Measurements from ENCODE around the gene FAM114A1.

- PRO-cap: no peak
- RAMPAGE, long total RNA, 4 experiments: no peak in any of the 4 experiments
Observed at GRCh38 chr4:38661449-38661938, 2.5 kb upstream of the KLF3 start.

DNA sequence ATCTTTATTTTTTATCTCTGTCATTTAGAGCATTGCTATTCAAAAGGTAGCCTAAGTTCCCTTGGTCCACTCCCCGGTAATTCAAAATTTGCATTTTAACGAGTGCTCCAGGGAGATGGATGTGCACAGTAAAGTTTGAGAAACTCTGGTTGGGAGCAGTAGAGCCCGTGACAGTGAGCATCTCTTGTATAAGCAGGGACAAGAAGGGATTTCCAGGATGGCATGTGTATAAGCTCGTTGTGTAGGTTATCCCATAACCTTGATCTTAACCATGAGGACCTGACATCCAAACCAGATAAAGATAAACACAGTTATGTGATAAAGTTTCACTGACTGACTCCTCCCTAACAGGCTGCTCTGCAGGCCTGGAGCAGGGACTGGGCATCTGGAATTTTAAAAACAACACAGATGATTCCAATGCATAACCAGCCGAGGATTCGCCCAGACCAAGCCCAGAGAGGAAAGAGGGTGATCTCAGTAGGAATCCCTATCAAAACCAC, 22.6 kb downstream of the KLF3 start:
- PRO-cap: no peak
- RAMPAGE, long total RNA, 4 experiments: start-site peak on the plus strand in 2 of 4 experiments, centred at positions 201 to 324 of the sequence, 10 to 12 reads per replicate

DNA sequence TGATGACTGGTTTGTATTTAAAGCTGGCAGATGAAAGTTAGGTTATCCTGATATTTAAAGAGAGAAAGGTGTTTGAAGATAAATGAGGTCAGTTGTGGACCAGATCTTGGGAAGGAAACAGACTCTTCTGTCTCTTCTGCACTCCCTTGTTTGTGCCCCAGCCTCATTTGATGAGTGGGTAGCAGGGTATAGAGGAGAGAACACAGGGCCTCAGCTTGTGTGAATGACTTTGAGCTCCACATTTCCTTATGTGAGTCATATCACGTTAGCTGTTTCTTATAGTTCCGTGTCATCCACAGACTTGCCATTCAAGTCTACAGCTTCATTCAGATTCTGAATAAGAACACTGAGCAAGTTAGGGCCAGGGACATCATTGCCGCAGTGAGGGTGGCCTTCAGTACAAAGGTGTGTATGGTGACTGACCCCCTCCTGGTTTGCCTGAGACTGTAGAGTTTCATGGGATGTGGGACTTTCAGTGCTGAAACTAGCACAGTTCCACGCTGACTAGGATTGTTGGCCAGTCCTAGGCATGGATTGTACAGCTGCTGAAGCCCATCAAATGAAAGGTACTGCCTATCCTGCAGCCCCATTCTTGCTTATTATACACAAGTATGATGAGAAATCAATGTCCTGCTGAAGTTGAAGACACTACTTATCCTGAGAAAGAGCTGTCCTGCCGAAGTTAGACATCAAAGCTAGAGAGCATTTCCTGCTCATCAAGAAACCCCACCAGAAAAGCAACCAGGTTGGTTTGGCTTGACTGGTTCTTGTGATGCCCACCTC, 23.6 kb downstream of the KLF3 start:
- PRO-cap: no peak
- RAMPAGE, long total RNA, 4 experiments: start-site peak on the plus strand in 1 of 4 experiments, centred at position 498 of the sequence, 11 reads per replicate

DNA sequence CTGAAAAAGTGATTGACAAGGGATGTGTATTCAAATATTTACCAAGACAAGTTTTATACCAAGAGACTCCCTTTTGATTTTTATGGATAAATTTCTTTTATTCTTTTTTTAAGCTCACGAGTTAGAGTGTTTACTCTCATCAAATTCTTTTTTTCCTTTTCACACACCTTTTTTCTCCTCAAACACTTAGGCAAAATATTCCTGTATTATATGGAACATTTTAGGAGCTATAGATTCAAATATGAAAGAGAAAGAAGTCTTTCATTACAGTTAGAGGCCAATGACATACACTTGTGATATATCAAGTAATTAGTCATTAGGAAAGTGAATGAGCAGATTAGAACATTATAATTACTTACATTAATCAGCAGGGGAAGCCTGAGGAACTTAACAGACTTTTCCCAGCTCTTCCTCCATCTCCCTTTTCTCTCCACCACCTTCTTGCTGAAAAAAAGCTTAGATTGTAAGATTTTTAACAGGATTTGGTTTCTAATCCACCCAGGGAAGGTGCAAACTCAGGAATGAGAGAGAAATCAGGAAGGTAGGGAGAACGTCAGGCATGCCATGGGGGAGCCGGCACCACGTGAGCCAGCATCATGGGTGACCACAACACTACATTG, 29.5 kb downstream of the KLF3 start:
- PRO-cap: no peak
- RAMPAGE, long total RNA, 4 experiments: start-site peak on the plus strand in 1 of 4 experiments, centred at position 396 of the sequence, 16 reads per replicate

GRCh38 chr4:38787552-38788133, 4.9 kb upstream of the TLR10 start:
- PRO-cap: no peak
- RAMPAGE, long total RNA, 4 experiments: no peak in any of the 4 experiments

- PRO-cap: no peak
- RAMPAGE, long total RNA, 4 experiments: no peak in any of the 4 experiments
Observed at GRCh38 chr4:38802260-38802646, 2.3 kb downstream of the TLR1 start.

DNA sequence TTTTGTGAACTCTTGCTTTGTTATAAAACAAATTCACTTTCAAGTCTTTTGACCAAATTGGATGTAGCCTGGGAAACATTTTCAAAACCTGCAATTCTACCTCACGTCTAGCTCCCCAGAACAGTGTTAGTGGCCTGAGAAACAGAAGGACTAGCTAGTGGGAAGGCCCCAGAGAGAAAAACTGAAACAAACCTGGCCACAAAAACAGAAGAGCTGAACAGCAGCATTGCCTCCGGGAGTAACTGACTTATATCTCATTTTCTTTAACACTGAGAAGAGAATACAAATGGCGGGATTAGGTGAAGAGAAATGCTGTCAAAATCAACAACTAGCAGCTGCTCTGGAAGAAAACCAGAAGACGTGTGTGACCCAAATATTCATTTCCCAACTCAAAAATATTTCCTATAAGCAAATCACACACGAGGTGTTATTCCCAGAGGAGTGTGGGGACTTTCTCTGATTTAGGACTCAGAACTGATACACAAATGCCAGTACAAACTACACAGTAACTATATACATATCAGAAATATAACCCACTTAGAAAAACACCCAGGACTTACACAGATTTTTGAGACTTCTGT, 387 bp downstream of the TLR1 start:
- PRO-cap: no peak
- RAMPAGE, long total RNA, 4 experiments: no peak in any of the 4 experiments

DNA sequence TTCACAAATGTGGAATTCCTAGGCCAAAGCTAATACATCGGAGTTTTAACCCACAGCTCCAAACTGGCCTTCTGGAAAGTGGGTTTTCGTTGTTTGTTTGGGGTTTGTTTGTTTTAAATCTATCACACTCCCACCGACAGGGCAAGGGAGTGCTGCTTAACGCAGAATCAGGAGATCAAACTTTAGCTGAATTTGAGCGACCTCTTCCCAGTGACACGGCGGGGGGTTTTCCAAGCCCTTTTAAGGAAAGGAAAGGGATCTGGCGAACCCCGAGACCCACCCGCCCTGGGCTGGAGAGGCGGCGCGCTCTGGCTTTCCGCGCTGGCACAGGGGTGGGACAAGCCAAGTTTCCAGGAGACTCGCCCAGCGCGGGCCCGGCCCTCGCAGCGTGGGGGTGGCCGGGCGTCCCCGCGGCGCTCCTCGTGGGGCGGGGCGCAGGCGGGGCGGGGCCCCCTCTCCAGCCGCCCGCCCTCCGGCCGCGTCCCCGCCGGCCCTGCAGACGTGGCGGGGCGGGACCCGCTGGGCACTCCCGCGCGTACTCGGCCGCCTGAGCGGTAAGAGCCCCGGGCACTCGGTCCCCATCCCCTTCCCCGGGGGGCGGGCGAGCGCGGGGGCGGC, at the start of gene FAM114A1:
Gene FAM114A1, plus strand, starts transcription at position 526 of the 618 bp plus-strand sequence.
- PRO-cap: bidirectional peak, plus-strand start at position 498 of the sequence, minus-strand start at position 339 of the sequence
- RAMPAGE, long total RNA, 4 experiments: start-site peak on the plus strand in 4 of 4 experiments, centred at positions 503 to 533 of the sequence, 105 to 961 reads per replicate

- PRO-cap: no peak
- RAMPAGE, long total RNA, 4 experiments: no peak in any of the 4 experiments
Observed at GRCh38 chr4:38868225-38869176, 895 bp downstream of the FAM114A1 start.

DNA sequence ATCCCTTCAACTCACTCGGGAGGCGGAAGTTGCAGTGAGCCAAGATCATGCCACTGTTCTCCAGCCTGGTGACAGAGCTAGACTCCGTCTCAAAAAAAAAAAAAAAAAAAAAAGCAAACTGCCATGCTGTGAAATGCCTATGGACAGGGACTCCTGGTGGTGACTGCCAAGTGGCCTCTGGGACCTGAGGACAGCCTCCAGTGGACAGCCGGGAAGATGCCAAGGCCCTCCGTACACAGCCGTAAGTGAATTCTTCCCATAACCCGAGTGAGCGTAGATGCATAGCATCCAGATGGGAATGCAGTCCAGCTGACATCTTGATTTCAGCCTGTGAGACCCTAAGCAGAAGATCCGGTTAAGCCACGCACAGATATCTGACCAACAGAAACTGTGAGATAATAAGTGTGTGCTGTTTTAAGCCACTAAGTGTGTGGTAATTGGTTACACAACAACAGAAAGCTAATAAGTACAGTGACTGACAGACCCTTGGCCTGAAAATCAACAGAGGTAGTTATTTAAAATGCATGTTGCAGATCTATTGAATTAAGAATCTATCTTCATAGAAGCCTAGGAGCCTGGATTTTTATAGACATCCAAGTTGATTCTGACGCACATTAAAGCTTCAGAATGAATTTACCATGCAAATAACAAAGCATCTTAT, 55.9 kb downstream of the TMEM156 start:
- PRO-cap: no peak
- RAMPAGE, long total RNA, 4 experiments: no peak in any of the 4 experiments

- PRO-cap: bidirectional peak, plus-strand start at chr4:39044908, minus-strand start at chr4:39044489; bidirectional peak, plus-strand start at chr4:39045202, minus-strand start at chr4:39045083
- RAMPAGE, long total RNA, 4 experiments: no peak in any of the 4 experiments
Observed at GRCh38 chr4:39044256-39045287, 12.4 kb upstream of the TMEM156 start.

DNA sequence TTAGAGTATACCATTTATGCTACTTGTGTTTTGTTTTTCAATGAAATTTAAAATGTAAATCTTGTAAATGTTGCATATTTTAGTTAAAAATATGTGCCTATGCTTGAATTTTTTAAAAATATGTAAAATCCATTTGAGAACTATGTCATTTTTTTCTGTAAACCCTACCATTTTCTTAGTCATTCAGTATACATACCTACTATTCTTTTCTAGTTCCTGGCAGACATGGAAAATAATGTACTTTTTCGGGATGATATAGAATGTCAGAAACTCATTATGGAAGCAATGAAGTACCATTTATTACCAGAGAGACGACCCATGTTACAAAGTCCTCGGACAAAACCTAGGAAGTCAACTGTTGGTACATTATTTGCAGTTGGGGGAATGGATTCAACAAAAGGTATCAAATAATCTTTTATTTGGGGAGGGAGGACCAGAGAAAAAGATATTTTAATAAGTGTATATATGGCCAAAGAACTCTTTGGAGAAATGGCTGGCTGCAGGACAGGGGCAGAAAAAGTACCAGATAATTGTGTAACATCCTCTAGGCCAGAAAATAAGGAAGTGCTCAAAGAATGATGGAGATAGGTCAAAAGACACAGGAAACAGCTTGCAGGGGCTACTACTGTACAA, 34.6 kb downstream of the KLHL5 start:
- PRO-cap: no peak
- RAMPAGE, long total RNA, 4 experiments: no peak in any of the 4 experiments

DNA sequence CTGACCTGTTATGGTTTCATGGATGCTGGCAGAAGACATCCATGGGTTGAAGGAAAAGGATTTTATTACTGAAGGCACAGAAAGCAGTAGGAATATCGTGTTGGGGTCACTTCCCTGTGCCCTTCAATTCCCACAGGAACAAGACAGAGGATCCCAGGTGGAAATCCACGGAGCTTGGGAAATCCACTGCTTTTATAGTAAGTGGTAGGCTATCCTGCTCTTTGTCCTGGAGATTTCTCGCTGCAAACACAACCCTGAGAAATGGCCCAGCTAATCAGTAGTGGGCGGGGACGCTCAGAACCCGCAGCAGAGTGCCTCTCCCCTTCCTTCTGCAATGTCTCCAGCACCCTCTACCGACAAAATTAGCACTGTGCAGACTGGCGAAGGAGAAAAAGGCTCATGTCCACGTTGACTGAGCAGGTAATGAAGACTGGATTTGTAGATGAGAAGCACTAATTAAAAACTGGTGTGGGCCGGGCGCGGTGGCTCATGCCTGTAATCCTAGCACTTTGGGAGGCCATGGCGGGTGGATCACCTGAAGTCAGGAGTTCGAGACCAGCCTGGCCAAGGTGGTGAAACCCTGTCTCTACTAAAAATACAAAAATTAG, 47.1 kb upstream of the WDR19 start:
- PRO-cap: no peak
- RAMPAGE, long total RNA, 4 experiments: no peak in any of the 4 experiments

DNA sequence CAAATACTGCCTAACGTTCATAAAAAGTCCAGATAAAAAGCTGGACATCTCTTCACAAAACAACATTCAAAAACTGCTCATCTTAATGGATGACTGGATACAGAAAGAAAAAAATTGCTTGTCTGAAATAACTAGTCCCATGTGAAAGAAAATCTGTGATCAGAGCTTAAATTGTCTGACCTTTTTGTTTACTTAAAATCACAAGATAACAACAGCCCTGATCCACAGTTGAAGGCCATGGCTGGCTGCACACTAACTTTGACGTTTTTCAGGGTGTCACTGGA, 25.3 kb downstream of the RFC1 start:
- PRO-cap: no peak
- RAMPAGE, long total RNA, 4 experiments: no peak in any of the 4 experiments

- PRO-cap: no peak
- RAMPAGE, long total RNA, 4 experiments: no peak in any of the 4 experiments
Observed at GRCh38 chr4:39353011-39354170, 12.8 kb downstream of the RFC1 start.

GRCh38 chr4:39375426-39375843, 9.3 kb upstream of the RFC1 start:
- PRO-cap: no peak
- RAMPAGE, long total RNA, 4 experiments: no peak in any of the 4 experiments

DNA sequence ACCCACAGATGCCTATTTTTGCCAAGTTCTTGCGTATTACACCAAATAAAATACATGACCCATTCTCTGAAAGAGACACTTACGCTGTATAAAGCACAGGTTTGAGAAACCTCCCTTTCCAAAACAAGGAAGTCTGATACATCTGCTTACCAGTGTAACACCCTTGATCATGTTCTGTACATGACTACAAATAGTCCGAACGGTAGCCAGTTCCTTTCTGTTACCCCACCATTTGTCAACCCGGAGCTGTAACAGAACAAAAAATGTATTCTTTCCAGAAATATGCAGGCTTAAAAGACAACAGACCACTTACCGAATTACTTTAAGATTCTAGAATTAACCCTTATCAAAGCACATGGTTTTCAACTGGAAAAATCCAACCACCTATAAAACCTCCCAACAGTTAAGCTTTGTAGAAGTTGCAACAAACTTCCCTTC, 1.3 kb downstream of the RPL9 start:
- PRO-cap: no peak
- RAMPAGE, long total RNA, 4 experiments: no peak in any of the 4 experiments

GRCh38 chr4:39526611-39526855, 706 bp downstream of the UGDH start:
- PRO-cap: no peak
- RAMPAGE, long total RNA, 4 experiments: no peak in any of the 4 experiments

DNA sequence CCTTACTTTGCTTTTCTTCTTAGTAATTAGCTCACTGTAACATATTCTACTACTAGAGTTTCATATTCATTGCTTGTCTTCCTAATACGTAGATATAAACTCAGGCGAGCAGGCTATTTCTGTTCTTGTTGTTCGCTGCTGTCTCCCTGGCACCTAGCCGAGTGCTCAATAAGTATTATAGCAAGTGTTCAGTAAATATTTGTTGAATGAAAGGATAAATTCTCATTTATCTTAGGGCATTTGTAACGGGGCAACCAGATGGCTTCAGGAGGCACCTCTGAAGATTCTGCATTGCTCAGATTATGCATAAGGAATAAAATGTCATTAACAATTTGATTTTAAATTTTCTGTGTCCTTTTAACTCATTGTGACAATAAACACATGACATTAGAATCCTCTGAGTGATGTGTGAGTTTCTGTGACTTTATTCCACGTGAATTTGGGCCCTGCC, 6.7 kb upstream of the RHOH start:
- PRO-cap: unidirectional peak, plus-strand start at position 122 of the sequence
- RAMPAGE, long total RNA, 4 experiments: no peak in any of the 4 experiments

- PRO-cap: bidirectional peak, plus-strand start at chr4:40200357, minus-strand start at chr4:40200232
- RAMPAGE, long total RNA, 4 experiments: no peak in any of the 4 experiments
Observed at GRCh38 chr4:40199892-40200938, 3.4 kb downstream of the RHOH start.

All from transverse colon (tissue), 4 donors.